Bronchial lymph node (tissue), 1 donor: ENCODE measurements around a stretch of chr17.

- PRO-cap, result no peak
These were observed 66.4 kb upstream of the DOC2B start for GRCh38 chr17:247704-248365.

DNA sequence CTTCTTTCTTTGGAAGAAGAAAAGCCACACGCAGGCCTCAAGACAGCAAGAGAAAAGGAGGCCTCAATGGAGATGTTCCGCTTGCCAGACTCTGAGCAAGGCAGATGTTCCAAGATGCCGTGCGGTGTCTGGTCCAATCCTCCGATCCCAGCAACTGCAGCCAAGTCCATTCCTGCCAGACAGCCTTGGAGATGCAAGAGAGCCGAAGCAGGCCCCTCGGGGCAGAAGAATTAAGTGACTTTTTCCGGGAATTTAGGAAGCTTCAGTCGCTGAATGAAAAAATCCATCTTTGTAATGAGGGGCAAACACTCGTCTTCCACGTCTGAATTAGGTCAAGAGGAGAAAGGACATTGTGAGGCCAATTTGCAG lies 44.8 kb downstream of the RPH3AL start:
- PRO-cap, result no peak

GRCh38 chr17:385718-386616 lies 24.2 kb upstream of the C17orf97 start:
- PRO-cap, result unidirectional peak, minus-strand start at chr17:386153

- PRO-cap, result no peak
These were observed 139.3 kb downstream of the C17orf97 start for GRCh38 chr17:549216-549942.

DNA sequence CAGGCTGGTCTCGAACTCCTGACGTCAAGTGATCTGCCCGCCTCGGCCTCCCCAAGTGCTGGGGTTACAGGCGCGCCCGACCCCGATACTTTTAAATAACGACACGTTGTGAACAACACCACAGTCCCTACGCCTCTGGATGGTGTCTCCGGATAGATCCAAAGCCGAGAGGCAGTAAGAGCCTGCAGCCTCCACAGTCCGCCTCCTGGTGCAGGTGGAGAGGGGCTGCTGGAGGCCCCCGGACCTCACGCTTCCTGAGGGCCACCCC lies 737 bp upstream of the TLCD3A start:
- PRO-cap, result no peak

- PRO-cap, result no peak
These were observed 8.3 kb upstream of the GEMIN4 start for GRCh38 chr17:760306-760840.

DNA sequence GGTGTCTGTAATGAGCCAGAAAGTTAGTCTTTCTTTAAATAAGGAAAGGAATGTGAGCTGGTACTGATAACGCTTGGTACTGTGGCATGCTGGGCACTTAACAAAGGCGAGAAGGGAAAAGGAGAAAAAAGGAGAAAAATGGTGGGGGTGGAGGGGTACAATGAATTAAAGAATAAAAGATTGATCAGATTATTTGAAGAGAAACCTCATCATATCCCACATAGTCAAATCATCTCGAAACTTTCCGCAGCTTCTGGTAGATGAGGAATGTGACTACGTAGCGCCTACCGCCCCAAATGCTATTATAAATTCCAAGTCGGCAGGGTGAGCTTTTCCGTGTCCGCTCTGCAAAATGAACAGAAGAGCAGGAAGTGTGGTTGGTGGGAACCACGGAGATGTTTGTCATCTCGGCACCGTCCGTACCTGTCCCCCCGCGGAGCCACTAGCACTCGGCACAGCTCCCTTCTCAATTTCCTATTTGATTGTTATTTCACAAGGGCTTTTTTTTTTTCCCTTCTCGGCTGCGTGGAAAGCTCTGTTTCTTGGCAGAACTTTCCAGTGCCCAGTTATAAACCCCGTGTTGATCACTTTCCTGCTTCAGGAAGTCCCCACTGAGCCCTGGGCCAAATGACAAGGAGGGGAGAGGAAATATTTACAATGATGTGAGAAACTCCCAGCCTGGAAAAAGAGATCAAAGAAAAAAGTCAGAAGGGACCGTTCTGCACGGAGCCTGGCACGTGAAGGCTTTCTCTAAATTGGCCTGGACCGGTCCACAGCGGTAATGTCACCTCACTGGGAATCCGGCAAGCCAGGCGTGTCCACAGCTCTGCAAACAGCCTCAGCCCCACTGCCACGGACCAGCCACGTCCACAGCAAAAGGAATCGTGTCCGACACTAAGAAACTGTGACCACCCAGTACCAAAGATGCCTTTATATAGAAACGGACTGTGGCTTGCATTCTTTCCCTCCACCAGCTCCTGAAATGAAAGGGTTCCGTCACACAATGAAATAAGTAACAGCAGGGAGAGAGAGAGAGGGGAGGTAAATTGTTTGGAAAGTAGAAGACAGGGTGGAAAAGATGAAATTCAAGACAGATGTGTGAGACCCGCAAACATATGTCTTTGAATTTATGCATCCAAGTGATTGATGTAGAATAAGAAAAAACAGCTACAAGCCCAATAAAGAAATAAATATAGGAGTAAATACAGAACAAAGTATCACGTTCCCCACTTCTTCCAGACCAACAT lies 65.0 kb downstream of the MRM3 start:
- PRO-cap, result bidirectional peak, plus-strand start at position 305 of the sequence, minus-strand start at position 306 of the sequence; bidirectional peak, plus-strand start at position 694 of the sequence, minus-strand start at position 476 of the sequence

DNA sequence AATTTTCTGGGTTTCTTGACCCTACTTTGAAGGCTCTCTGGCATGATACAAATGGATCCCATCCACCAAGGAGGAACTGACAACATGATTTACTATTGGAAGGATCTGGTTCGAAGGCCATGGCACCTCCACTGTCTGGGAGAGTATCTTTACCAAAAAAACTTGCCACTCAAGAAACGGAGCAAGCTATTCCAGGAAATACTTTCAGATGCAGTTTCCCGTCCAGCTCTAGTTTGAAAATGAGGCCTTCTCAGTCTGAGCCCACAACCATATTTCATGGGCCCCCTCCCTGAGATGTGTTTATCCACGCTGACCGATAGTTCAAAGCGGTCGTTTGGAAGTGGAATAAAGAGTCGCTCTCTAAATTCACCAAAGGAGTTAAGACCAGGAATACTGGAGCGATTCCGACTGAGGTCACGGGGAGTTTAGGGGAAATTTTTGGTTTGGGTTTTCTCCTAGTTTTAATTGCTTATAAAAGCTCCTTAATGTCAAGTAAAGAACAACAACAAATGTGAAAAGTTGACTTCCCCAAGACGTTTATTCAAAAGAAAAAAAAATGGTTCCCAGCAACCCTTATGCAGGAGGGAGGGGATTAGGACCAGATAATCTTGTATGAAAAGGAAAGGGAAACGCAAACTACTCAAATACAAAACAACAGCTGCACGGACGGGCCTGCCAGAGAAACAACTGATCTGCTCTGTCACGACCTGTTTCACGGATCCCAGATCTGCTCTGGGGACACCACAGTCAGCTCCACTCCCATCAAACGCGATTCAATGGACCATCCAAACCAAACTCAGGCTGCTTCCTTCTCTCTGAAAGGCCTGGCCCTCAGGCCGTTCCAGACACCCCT lies 77.0 kb downstream of the MRM3 start:
- PRO-cap, result unidirectional peak, plus-strand start at position 678 of the sequence

DNA sequence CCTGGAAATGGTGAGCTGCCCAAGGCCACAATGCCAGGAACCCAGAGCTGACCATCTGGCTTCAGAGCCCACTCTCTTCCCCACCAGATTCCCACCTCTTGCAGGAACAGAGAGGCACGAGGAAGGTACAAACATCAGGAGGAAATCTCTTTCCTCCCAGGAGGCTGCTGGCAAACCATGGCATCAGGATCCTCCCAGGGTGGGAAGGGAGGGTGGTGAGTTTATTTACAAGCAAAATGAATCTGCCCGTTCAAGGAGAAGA lies 79.3 kb downstream of the NXN start:
- PRO-cap, result no peak

DNA sequence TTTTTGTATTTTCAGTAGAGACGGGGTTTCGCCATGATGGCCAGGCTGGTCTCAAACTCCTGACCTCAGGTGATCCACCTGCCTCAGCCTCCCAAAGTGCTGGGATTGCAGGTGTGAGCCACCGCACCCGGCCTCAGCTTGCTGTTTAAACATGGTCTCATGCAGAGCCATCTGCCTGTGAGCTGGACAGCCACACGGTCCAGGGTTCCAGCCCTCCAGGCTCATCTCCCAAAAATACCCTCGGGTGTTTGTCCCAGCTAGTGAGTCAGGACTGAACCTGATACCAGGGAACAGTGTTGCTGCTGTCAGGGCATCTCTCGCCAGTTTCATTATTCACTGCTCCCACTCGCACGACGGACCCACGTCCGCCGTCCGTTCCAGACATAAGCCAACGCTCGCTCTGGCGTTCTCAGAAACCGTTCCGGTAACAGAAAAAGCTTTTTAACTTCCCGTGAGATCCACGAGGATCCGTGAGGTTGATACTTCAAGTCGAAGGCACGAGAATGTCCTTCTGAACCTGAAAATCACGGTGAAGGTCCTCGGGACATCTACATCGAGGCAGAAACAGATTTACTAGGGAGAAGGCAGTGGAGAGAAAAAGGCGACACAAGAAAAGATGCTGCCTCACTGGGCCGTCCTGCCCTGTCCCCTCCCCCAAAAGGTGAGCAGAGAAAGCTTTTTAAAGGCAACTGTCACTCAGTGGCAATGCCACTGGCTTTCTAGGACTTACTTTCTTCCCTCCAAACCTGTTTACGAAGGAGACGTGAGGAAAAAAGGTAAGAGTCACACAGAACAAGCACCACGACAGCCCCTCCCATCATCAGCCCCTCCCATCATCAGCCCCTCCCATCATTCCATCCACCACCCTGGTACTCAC lies 77.5 kb downstream of the NXN start:
- PRO-cap, result no peak

- PRO-cap, result no peak
These were observed 31.4 kb downstream of the NXN start for GRCh38 chr17:948226-948626.

DNA sequence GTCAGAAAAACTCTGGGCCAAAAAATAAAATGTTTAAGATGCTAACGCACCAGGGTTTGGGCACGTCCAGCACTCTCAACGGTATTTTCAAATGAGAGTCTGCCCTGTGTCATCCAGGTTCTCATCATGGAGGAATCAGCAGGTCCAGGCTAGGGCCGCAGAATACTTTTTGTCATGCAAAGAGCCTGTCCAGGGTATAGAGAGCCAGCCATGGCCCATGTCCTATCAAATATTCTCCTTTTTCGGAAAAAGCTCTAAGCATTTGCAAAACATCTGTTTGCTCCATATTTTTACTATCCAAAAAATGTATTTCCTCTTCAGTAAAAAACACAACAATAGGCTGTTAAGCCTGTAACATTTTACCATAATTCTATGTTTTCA lies 2.3 kb downstream of the NXN start:
- PRO-cap, result no peak

- PRO-cap, result no peak
These were observed 4.3 kb downstream of the TIMM22 start for GRCh38 chr17:1001184-1001622.

- PRO-cap, result no peak
These were observed 9.1 kb downstream of the TIMM22 start for GRCh38 chr17:1005926-1006557.

- PRO-cap, result no peak
These were observed 40.2 kb downstream of the TIMM22 start for GRCh38 chr17:1036947-1037615.

- PRO-cap, result no peak
These were observed 46.8 kb downstream of the TIMM22 start for GRCh38 chr17:1043506-1044403.

DNA sequence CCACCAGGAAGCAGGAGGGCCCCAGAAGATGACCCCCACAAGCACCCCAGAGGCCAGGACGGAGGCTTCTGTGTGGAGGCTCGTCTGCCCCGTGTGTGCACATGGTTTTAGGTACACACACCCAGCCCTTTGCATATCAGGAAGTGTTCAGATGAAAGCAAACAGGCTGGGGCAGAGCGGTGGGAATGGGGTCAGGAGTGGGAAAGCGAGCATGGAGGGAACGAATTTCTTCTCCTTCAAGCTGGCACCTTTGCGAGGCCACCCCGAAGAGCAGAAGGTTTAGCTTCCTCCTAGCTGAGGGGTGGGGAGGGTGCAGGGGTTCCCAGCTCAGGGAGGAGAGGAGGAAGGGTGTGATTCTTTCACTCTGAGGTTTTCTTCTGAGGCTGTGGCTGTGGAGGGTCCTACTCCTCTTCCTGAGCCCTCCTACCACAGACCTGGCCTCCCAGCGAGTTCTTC lies 83.6 kb downstream of the ABR start:
- PRO-cap, result no peak

DNA sequence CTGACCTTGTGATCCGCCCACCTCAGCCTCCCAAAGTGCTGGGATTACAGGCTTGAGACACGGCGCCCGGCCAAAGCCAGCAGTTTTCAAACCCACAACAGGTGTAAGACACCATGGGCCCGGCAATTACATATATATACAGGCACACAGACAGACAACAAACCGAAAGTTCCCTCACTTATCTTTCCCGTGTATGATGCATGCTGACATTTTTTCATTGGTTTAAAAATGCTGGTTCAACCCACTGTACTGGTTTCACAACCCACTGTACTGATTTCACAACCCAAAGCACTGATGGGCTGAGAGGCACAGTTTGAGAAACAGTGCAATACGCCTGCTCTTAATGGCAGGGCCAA lies 81.5 kb downstream of the ABR start:
- PRO-cap, result no peak

GRCh38 chr17:1153596-1154305 lies 26.0 kb downstream of the ABR start:
- PRO-cap, result no peak

DNA sequence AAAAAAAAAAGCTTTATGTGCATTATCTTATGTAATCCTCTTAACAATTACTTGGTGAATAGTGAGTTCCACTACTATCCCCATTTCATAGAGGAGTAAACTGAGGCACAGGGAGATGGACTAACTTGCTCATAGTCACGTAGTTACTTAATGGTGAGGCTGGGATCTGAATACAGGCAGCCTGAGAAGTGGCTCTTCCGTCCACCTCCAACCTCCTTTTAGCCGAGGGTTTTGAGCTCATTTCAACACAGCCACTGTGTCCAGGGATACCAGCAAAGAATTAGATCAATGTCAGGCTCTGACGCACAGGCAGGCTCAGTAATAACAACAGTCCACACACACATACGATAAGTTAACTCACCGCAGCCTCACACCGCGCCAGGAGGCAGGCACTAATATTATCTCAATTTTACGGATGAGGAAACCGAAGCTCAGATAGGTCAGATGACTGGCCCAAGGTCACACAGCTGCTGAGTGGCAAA lies 23.0 kb downstream of the ABR start:
- PRO-cap, result no peak